Kidney epithelial cell (primary cell): ENCODE results near the genes ZNF445 and ZNF502.

- RAMPAGE, long total RNA, result no peak
- RRBS, result under 1% methylated on average over 34 of the region's 78 CpGs
These were observed 573 bp downstream of the SNRK start for GRCh38 chr3:43286703-43287523.

DNA sequence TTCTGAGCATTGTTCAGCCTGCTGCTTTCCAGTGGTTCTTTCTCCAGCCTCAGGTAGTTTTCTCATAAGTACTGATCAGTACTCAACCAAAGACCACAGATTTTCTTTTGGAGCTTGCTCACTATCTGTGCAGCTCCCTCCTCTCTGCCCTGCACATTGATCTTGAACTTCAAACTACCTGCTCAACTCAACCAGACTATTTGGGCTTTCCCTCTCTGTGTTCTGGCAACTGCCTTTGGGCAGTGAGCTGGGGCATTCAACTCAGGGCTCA, 67.4 kb downstream of the SNRK start:
- RAMPAGE, long total RNA, result no peak

GRCh38 chr3:43392576-43393450, 106.5 kb downstream of the SNRK start:
- RAMPAGE, long total RNA, result no peak
- RRBS, result no CpG with 5 or more reads among the region's 7 CpGs

DNA sequence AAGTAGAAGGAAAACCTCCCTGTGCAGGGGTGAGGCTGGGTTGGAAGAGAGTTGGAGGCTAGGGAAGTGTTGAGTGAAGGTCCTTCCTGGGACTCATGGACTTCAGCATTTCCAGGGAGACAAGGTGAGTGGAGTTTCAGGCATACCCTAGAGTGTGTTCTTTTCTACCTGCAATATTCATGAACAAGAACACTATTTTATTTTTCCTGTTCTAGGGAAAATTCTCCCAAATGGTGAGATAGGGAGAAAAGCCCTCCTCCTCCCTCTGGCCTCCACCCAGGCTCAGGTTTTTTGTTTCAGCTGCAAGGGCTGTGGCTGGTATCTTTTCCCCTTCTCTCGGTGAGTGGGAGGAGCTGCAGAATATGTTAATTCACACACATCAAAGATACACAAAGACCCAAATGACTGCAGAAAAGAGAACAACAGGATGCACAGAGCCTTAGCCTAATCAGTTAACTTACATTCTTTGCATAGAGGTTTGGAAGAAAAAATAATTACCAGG, 64.7 kb downstream of the ABHD5 start:
- RAMPAGE, long total RNA, result no peak
- RRBS, result no CpG with 5 or more reads among the region's 1 CpG

- RAMPAGE, long total RNA, result no peak
- RRBS, result no CpG with 5 or more reads among the region's 5 CpGs
These were observed 1.5 kb downstream of the TCAIM start for GRCh38 chr3:44340061-44340434.

- RAMPAGE, long total RNA, result no peak
- RRBS, result no CpG with 5 or more reads among the region's 6 CpGs
These were observed 10.2 kb downstream of the TCAIM start for GRCh38 chr3:44348627-44349221.

GRCh38 chr3:44477159-44478216, at the start of gene ZNF445:
ZNF445 (minus strand) TSS chr3:44477670.
- RAMPAGE, long total RNA, result start-site peak on the minus strand at chr3:44477630-44477671, 59 and 89 reads in 2 replicates
- RRBS, result under 1% methylated on average over 8 of the region's 78 CpGs

GRCh38 chr3:44499637-44500848, 22.6 kb upstream of the ZNF445 start:
- RAMPAGE, long total RNA, result no peak
- RRBS, result no CpG with 5 or more reads among the region's 12 CpGs

DNA sequence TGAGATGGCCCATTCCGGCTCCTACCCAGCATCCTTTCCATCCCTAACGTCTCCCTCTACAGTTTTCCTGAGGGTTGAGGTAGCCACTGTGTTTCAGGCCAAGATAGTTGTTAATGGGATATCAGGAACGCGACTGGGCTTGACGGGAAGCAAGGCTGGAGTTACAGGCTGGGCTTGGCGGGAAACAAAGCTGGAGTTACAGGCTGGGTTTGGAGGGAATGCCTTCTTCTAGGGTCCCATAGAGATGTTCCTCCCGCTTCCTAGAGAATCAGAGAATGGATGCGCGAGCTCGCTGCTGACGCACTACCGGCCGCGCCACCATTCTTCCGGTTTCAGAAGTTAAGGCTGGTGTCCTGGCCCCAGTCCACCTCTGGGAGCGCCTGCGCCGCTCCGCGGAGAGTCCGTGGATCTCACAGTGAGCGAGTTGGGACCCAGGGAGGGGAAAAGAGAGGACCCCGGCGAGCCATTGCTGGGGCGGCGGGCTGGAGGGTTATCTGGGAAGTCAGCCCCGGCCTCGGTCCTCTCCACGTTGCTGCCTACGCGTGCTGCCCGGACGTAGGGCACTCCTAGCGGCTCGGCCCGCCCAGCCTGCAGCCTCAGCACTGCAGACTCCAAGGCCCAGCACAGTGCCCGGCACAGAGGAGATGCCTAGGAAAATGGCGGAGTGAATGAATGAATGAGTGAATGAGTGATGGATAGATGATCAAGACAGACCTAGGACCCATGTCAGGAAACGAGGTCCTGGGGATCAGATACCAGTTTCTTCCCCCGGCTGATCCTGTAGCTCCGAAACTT, at the start of gene ZNF502:
ZNF502 (plus strand) TSS at position 335 of the 795 bp plus-strand sequence.
- RAMPAGE, long total RNA, result start-site peak on the plus strand centred at position 344 of the sequence, 59 bp wide, 87 and 50 reads in 2 replicates
- RRBS, result 2% methylated on average over 14 of the region's 41 CpGs

GRCh38 chr3:44926051-44926717, 49.8 kb downstream of the ZDHHC3 start:
- RAMPAGE, long total RNA, result no peak
- RRBS, result no CpG with 5 or more reads among the region's 20 CpGs

DNA sequence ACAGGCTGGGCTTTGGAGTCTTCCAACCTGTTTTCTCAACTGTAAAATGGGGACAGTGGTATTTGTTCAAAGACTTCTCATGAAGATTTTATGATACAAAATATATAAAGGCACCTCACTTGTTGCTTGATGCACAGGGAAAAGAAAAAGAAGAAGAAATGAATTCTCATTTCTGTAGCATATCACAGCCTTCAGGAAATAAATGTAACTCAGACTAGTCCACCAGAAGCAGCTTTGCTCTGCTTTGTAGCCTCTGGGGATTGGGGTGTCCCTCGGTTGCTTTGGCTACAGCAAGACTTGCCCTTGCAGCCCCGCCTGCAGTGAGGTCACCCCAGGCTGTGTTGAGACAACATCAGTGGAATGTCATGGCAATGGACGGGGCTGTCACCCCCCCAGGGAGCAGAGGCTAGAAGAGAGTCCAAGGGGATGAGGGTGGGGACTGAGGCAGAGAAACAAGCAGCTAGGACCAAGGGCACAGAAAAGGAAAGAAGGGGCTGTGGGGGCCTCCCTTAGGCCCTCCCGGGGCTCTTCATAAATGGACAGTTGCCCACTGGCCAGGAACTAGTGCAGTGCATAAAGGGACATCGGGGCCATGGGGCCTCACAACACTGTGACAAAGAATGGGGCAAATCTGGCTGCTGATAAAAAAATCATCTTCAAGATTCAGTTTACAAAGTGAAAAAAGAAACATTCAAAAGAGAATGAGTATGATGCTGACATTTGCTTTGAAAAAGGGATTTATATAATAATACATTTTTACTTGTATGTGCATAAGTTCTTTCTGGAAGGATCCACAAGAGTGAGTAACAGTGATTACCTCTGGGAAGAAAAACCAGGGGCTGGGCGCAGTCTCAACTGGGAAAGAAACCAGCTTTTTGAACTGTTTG, 943 bp downstream of the CLEC3B start:
- RAMPAGE, long total RNA, result no peak
- RRBS, result no CpG with 5 or more reads among the region's 6 CpGs

DNA sequence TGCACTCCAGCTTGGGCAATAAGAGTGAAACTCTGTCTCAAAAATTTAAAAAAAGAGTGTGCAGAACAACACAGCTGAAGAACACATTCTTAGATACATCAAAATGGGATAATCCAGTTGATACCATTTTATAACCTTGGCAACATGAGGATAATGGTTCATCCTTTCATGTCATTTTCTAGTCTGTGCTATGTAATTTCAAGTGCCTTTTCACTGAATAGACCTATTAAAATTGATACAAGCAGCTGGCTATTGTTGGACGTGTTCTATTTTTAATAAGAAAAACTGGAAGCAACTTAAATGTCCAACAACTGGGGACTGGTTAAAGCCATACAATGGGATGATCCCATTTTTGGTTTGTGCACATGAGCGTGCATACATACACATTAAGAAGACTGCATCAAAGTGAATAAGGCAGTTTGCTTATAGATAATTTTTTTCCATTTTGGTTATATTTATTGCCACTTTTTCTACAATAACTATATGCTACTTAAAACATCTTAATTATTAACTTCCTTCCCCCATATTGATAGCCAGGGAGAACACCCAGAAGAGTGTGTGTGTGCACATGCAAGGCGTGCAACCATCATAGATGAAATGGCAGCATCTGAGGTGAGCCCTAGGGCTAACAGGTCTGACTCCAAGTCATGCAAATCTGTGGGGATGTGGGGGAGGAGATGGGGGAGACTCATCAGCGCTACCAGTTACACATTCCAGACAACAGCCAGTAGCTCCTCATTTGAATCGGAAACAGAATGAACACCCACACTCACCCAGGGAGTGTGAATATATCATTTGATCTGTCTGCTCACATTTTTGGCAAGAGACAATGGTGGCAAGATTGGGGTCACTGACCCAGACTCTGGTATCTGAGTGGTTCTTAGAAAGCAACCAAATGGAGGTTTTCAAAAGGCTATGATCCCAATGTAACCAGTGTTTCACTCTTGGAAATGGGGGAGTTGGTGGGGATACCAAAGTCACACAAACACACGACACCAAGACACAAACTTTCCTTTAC, 2.7 kb downstream of the CDCP1 start:
- RAMPAGE, long total RNA, result no peak
- RRBS, result no CpG with 5 or more reads among the region's 6 CpGs

GRCh38 chr3:45163878-45164392, 17.8 kb upstream of the CDCP1 start:
- RAMPAGE, long total RNA, result no peak
- RRBS, result no CpG with 5 or more reads among the region's 5 CpGs

DNA sequence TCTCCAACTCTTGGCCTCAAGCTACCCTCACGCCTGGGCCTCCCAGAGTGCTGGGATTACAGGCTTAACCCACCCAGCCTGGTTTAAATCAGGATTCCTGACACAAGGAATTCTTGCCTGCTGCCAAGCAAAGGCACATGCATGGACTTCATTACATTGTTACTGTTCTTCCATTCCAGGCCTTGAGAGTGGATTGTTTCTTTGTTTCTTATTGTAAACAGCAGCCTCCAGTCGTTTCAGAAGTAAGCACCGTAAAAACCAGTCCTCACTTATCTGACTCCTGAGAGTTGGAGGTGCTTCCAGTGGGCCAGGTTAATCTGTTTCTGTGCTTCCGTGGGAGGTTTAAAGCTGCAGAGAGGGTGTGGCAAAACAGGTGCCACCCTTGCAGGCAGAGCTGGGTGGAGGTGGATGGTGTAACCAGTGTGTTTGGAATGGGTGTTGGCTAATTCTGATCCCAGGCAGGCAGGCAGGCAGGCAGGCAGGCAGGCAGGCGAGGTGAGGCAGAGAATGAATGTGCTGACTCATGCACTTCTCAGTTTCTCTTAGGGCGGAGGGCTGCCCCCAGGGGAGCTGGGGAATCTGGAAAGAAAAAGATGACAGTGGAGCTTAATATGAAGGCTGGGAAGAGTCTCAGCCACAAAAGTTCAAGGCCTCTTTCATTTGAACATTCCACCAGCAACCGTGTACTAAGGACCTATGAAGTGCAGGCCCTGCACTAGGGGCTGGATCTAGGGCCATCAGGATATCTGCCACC, 37.0 kb upstream of the CDCP1 start:
- RAMPAGE, long total RNA, result no peak
- RRBS, result no CpG with 5 or more reads among the region's 7 CpGs

DNA sequence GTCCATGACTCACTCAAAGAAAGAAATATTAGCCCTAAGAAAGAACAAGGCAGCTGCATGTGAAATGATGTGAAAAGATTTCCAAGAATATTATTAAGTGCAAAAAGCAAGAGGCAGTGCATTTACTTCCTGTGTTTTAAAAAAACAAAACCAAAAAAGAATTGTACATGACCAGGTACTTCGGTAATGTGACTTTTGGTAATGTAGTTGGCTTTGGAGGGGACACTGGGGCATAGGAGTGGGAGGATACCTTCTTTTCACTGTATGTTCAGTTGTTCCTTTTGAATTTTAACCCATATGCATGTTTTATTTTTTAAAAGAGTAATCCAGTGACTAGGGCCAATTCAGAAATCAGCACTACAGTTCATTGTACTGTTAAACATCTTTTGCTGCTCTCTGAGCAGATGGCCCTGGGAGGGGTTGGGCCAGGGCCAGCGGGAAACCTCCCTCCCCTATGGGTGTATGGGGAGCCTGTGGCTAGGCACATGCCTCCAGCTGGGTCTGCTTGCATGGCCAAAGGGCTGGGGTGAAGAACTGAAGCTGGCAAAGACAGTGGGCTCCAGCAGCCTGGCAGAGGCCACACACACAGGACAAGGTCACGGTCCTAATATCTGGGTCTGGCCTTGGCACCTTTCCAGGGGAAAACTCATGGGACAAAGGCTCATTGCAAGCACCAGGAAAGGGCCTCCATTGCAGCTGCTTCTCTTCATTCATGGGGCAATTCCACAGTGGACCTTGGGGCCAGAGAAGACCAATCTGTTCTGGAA, 11.7 kb upstream of the LIMD1 start:
- RAMPAGE, long total RNA, result no peak
- RRBS, result no CpG with 5 or more reads among the region's 3 CpGs

DNA sequence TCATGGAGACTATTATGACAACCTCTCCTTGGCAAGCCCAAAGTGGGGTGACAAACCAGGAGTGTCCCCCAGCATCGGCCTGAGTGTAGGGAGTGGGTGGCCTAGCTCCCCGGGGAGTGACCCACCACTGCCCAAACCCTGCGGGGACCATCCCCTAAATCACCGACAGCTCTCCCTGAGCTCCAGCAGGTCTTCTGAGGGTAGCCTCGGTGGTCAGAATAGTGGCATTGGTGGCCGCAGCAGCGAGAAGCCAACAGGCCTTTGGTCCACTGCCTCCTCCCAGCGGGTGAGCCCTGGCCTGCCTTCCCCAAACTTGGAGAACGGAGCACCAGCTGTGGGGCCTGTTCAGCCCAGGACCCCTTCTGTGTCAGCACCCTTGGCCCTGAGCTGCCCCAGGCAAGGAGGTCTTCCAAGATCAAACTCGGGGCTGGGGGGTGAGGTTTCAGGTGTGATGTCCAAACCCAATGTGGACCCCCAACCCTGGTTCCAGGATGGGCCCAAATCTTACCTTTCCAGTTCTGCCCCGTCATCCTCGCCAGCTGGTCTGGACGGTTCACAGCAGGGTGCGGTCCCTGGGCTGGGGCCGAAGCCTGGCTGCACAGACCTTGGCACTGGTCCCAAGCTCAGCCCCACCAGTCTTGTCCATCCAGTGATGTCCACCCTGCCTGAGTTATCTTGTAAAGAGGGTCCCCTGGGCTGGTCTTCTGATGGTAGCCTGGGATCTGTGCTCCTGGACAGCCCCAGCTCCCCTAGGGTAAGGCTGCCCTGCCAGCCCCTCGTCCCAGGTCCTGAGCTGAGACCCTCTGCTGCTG, 1.1 kb downstream of the LIMD1 start:
- RAMPAGE, long total RNA, result no peak
- RRBS, result no CpG with 5 or more reads among the region's 16 CpGs

DNA sequence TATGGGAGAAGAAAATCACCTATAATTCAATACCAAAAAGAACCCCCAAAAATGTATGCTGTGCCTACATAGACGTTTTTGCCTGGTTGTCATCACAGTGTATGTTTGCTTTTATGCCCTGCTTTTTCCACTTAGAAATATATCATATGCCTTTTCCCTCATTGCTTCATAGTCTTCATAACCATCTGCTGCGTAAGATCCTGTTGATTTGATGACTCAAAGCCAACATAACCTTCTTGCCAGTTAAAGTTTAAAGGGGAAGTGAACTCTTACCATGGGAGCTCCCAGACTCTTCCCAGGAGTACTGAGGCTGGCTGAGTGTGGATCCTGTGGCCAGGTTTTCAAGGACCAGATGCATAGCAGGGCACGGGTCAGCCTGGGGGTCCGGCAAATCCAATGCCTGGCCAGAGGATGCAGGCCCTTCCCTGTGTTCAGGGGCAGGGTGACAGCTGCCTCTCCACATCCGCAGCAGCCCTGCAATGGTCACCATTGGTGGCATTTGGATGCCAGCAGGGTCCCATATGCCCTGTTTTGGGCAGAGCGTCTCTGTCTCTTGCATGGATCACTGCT, 42.0 kb upstream of the SACM1L start:
- RAMPAGE, long total RNA, result no peak
- RRBS, result no CpG with 5 or more reads among the region's 6 CpGs

DNA sequence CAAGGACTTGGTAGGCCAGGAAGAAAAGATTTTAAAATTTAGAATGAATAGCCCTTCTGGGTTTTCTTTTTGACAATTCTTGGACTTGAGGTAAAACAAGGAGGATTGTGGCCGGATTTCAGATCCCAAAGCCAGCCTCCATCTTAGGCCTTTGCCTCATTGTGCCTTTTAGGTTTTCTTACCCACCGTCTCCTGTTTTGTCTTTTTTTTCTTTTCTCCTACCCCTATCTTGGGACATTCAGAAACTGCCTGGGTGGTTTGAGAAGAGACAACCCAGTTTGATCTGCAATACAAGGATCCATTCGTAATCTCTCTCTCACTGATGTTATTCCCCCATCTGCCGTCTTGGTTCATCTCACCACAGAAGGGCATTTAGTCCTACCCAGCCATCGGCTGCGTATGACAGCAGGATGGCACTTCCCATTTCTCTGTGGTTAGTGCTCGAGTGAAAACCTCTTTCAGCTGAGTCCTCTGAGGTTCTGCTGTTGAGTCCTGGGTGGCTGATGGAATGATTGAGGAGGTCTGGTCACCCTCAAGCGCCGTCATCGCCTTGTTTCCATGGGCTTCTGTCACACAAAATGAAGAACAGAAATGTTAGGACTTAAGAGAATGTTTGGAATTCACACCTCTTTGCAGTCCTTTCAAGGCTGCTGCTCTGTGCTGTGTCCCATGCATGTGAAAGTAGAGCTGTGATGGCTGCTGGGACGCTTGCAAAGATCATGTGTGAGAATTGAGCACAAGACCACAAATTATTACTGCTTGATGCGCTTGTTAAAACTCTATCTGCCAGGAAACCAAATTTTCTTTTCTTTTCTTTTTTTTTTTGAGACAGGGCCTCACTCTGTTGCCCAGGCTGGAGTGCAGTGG, 9.5 kb upstream of the SACM1L start:
- RAMPAGE, long total RNA, result no peak
- RRBS, result no CpG with 5 or more reads among the region's 12 CpGs

DNA sequence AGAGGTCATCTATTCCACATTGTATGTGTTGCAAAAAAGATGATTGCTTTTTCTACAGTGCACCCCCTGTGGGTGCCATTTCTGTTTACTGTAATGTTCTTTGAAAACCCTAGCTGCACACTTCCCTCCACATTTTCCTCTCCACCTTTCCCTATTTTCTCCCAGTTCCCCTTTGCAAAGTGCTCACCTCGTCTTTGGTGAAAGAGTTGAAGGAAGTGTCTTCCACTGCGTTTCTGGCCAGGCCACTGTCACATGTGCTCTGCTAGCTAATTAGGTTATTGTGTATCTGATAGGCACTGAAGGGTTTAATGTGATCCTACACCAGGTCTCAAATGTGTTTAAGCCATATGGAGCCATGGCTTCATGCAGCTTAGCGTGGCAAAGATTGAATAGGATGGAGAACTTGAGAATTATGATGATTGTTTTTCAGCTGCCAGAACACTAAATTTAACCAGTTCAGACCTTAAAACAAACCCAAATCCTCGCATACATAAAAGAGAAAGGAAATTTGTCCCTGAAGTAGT, 1.5 kb downstream of the SACM1L start:
- RAMPAGE, long total RNA, result no peak
- RRBS, result no CpG with 5 or more reads among the region's 4 CpGs

DNA sequence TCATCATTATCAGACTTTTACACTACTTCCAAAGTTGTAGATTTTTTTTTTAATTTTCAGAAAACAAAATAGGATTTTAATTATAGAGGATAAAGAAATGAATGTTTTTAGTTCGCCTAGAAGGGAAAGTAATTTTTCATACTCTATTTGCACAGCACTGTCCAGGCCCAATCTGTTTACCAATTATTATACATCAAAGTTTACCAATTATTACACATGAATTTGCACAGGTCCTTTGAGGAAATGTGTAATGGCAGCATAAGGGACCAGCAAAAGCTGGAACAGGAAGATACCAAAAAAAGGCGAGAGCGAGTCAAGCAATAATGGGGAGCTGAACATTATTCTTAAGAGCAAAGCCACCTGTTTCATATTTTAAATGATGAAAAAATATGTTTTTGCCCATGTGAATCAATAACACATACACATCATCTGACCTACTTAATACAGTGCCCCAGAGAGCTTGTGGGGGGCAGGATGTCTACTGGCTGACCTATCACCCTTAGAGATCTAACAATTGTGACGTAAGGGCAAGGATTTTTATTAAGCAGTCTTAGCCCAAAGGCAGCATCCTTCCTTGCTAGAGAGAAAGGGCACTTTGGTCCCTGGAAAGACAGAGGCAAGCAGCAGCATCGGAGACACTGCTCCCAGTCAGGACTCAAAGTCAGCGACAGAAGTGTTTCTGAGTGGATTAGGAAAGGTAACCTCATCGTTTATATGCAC, 1.4 kb downstream of the CXCR6 start:
- RAMPAGE, long total RNA, result no peak
- RRBS, result no CpG with 5 or more reads among the region's 7 CpGs